Melanocyte of skin (primary cell): ENCODE data around the gene TEX51.

DNA sequence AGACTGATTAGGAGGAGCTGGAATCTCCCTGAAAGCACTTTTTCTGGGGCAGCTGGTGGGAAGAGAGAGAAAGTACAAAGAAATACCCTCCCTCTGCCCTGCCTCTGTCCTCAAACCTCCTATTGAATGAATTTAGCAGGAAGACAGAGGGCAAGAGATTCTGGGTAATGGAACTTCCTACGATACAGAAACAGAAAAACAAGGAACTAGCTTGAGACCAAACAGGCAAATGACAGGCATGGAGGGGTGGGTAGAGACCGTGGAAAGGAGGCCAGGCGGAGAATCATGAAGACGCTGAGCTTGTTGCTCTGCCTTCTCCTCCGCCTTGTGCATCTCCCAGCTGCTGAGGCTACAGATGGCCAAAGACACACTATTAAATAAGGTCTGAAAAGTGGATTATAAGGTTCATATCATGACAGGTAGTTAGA, 408.3 kb upstream of the GYPC start:
- CAGE, long polyA plus RNA, 2 experiments = no peak in any of the 2 experiments

DNA sequence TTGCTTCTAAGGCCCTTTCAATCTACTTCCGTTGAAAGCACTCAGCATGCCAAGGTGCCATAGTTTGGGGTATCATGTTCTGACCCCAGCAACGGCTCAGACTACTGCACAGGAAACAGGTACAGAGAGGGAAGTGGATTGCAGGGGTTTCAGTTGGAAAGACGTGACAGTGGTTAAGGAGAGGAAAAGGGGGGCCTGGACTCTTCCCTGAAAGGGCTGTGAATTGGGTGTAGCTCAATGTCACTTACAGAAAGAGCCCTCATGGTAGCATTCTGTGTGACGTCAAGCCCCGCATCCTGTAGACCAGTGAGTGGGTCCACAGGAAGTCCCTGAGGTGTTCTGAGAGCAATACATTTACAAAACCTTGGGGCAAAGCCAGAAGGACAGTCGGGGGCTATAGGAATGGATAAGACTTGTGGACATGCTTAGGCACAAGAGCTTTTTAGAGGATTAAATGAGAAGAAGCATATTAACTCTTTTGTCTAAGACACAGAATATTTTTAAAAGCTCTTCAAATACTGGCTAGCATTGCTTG, 121.4 kb upstream of the GYPC start:
- CAGE, long polyA plus RNA, 2 experiments = no peak in any of the 2 experiments

- CAGE, long polyA plus RNA, 2 experiments = no peak in any of the 2 experiments
Measured at GRCh38 chr2:126665808-126666200, 9.8 kb downstream of the GYPC start.

DNA sequence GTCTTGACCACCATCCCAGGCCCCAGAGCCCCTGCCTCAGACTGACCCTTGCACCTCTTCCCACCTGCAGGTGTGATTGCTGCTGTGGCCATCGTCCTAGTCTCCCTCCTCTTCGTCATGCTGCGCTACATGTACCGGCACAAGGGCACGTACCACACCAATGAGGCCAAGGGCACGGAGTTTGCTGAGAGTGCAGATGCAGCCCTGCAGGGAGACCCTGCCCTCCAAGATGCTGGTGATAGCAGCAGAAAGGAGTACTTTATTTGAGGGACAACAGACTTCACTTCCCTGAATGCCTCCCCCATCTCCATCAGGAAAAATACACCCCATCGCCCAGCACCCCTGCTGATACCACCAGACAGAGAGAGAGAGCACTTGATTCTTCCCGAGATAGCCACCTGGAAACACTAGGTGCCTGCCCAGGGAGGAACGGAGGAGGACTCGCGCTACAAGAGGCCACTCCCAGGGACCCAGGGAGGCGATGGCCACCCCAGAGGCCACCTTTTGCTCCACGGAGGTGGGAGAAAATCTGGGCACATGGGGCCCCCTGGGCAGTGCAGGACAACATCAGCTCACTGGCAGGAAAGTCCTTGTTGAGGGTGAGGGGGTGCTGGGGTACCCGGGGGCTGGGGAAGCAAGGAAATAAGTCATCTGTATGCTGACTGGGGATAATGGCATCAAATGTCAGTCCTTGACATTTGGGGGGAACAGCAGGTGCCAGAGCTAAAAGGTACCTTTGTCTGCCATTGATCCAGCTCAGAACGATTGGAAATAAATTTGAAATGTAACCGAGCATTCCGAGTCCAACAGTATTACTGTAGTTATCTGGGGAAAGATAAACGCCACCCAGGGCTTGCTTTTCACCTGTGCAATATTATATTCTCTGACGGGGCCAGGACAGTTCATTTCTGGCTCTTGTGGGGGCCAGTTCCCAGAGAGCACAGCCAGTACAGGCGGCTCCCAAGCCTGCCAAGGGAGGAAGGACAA, 40.2 kb downstream of the GYPC start:
- CAGE, long polyA plus RNA, 2 experiments = start-site peak on the plus strand in 1 of 2 experiments, centred at position 618 of the sequence, 97 to 229 reads per replicate

DNA sequence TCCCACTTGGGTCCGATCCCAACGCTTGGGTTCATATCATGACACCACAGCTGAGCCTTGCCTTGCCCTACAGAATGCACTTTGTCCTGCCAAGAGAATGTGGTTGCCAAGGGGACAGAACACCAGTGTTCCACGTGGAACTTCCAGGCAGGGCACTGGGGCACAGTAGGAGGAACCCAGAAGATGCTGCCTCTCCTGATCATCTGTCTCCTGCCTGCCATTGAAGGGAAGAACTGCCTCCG, at the start of gene TEX51:
Gene TEX51, plus strand, starts transcription at position 155 of the 242 bp plus-strand sequence.
- CAGE, long polyA plus RNA, 2 experiments = no peak in any of the 2 experiments

- CAGE, long polyA plus RNA, 2 experiments = no peak in any of the 2 experiments
Measured at GRCh38 chr2:127050410-127050643, 56.6 kb downstream of the BIN1 start.

GRCh38 chr2:127052165-127052733, 54.7 kb downstream of the BIN1 start:
- CAGE, long polyA plus RNA, 2 experiments = no peak in any of the 2 experiments

- CAGE, long polyA plus RNA, 2 experiments = no peak in any of the 2 experiments
Measured at GRCh38 chr2:127070602-127071117, 36.3 kb downstream of the BIN1 start.

DNA sequence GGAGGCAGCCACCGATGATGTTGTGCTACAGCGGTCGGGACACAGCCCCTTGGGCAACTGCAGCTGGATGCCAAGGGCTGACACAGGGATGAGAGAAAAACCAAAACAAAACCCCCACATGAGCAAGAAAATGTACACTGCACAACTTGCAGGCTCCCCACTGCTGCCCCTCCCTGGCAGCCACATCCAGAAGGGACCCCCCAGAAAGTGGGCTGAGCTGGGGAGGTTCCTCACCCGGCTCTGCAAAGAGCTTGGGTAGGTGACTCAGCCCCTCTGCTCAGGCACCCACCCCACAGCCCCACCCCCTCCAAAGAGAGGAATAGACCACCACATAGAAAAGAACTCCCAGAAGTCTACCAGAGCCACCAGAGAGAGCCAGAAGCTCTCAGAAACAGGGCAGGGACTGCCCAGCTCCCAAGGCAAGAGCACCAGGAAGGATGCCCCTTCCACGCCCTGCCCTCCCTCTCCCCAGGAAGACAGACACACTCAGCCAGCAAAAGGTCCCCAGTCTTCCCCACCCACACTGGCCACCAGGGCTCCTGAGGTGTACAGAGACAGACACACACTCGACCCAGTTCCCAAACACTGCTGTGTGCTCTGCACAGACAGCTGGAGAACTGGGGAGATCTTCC, 28.3 kb downstream of the BIN1 start:
- CAGE, long polyA plus RNA, 2 experiments = no peak in any of the 2 experiments

- CAGE, long polyA plus RNA, 2 experiments = no peak in any of the 2 experiments
Measured at GRCh38 chr2:127104817-127105528, 2.0 kb downstream of the BIN1 start.

DNA sequence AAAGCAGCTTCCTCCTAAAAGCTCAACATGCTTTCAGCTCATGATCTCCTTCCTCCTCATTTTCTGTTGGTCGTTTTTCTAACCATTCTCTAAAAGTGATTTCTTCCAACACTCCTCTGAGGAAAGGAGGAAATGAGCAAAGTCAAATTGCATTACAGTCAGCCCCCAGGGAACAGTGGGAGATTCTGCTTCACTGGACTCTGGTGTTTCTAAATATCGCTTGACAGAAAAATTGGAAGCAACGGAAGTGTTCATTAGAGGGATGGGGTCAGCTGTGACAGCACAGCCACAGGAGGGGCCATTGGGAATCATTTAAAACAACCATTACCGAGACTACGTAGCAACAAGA, 2.4 kb upstream of the BIN1 start:
- CAGE, long polyA plus RNA, 2 experiments = no peak in any of the 2 experiments

DNA sequence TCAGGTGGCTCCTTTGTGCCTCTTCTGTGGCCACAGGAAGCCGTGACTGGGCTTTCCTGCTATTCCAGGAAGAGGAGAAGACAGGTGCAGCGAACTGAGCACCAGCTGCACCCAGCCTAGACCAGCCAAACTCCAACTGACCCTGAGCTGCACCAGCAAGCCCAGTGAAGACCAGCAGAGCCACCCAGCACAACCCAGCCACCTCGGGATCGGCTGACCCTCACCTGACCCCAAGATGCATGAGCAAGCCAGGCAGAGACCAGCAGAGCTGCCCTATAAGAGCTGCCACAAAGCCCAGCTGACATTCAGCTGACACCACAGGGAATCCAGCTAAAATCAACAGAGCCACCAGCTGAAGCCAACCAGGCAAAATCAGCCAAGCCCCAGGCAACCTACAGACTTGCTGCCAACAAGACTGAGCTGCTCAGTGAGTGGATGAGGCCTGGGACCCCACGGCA, 54.6 kb downstream of the CYP27C1 start:
- CAGE, long polyA plus RNA, 2 experiments = no peak in any of the 2 experiments

GRCh38 chr2:127174928-127175349, 45.2 kb downstream of the CYP27C1 start:
- CAGE, long polyA plus RNA, 2 experiments = no peak in any of the 2 experiments

DNA sequence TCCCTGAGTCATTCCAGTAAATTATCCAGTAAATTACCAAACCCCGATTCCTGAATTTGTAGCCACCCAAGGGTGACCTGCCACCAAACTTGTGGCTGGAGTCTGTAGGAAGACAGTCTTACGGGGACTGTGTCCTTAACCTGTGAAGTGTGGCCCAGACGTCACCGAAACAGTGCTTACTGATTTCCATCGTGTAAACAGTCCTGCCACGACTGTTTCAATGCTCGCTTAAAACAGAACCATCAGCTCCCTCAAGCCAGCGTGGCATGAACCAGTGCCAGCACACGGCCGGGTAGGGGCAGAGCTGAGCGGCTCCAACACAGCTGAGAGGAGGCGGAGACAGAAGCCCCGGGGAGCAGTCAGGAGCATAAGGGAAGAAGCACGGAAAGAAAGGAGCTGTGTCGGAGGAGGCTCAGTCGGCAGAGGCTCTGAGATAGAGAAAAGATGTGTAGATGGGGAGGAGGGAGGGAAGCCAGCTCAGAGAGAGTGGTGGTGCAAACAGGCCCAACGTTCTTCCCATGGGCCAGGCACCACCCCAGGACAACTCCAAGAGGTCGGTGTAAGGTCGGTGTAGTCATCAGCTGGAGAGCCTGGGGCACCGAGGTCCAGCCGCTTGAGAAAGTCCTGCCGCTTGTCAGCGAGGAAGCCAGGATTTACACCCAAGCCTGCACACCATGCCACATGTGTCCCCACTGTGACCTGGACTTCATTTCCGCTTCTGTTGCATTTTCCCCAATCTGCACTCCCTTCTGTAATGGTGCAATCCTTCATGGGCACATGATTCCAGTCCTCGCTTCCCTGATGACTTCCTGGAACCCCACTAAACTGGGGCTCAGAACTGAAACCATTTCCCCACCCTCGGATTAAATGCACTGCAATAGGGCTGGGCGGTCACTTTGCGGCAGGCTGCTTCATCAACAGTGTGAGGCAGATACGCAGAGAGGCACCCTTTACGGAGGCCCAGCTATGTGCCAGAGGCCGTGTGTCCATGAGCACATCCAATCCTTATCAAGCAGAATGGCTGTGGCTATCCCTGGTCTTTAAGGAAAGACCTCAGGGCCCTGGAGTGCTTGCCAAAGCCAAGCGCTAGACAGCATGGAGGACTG, 43.6 kb downstream of the CYP27C1 start:
- CAGE, long polyA plus RNA, 2 experiments = no peak in any of the 2 experiments

DNA sequence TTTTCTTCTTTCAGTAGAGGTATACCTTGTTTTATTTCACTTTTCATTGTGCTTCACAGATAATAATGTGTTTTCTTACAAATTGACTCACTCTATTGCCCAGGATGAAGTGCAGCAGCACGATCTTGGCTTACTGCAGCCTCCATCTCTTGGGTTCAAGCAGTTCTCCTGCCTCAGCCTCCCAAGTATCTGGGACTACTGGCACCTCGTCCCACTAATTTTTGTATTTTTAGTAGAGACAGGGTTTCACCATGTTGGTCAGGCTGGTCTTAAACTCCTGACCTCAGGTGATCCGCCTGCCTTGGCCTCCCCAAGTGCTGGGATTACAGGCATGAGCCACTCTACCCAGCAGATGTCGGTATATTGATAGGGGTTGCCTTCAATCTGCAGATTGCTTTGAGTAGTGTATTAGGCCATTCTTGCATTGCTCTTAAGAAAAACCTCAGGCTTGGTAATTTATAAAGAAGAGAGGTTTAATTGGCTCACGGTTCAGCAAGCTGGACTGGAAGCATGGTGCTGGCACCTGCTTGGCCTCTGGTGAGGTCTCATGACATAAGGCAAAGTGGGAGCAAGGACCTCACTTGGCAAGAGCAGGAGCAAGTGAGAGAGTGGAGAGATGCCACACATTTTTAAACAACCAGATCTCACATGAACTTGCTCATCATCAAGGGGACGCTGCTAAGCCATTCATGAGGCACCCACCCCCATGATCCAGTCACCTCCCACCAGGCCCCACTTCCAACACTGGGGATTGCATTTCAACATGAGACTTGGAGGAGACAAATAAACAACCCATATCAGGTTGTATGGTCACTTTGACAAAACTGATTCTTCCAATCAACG, 5.1 kb downstream of the MAP3K2 start:
- CAGE, long polyA plus RNA, 2 experiments = no peak in any of the 2 experiments

GRCh38 chr2:127386670-127387080, 1.1 kb downstream of the MAP3K2 start:
- CAGE, long polyA plus RNA, 2 experiments = no peak in any of the 2 experiments

DNA sequence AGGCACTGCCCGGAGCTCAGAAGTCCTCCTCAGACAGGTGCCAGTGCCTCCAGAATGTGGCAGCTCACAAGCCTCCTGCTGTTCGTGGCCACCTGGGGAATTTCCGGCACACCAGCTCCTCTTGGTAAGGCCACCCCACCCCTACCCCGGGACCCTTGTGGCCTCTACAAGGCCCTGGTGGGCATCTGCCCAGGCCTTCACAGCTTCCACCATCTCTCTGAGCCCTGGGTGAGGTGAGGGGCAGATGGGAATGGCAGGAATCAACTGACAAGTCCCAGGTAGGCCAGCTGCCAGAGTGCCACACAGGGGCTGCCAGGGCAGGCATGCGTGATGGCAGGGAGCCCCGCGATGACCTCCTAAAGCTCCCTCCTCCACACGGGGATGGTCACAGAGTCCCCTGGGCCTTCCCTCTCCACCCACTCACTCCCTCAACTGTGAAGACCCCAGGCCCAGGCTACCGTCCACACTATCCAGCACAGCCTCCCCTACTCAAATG, 1.7 kb downstream of the PROC start:
- CAGE, long polyA plus RNA, 2 experiments = no peak in any of the 2 experiments

DNA sequence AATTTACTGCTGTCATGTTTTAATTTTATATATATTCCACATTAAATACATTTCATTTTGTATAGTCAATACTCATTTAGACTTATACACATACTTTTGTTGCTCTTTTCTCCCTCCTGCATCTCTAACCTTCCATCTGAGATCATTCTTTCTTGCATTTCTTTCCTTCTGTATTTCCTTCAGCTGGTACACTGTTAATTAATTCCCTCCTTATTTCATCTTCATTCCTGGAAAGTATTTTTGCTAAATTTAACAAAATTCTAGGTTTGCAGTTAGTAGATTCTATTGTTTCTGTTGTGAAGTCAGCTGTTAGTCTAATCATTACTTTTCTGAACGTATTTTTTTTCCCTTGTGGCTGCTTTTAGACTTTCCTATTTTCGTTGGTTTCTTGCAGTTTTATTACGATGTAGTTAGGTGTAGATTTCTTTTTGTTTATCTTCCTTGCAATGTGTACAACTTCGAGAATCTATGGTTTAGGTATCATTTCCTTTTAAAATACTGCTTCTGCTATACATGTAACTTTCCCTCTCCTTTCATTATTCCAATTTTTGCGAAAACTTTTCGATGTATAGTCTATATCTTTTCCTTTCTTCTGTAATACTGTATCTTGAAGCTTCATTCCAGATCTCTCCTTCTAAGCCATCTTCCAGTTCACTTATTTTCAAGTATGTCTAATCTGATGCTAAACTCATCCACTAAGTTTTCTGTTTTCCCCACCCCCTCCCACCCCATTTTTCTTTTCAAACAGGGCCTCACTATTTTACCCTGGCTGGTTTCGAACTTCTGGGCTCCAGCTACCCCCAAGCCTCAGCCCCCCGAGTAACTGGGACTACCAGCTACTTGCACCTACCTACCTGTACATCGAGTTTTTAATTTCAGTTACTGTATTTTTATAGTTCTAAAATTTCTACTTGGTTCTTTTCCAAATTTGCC, 25.0 kb downstream of the IWS1 start:
- CAGE, long polyA plus RNA, 2 experiments = no peak in any of the 2 experiments

DNA sequence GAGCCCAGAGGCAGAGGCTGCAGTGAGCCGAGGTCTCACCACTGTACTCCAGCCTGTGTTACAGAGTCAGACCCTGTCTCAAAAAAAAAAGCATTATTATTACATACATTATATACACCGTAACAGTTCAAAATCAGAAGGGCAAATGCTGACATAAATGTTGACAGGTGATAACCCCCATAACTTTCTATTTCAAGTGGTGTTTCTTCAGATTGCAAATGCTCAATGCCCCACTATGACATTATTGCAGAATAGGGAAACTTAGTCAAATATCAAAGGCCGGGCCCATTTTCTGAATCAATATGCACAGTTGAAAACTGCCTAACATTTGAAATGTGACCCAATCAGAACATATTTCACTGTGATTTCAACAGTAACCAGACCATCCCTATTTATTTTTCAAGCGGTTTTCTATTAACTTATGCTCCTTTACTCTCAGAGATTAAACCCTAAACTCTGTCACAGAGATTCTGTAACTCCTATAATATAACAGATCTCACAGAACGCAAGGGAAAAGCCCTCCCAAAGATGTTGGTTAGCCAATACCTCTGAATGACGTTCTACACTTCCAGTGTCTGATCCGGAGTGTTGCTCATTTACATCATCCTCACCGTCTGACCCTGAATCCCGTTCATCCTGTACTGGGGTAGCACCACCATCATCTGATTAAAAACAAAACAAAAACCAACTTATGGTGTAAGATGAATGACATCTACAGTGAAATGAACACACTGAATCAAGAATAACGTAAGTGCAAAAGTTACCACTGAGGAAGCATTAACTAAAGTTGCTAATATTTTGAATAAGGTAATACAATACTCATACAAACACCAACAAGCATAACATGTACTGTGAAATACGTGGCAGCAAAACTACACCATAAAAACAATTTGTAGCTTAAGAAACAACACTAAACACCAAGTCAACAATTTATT, 2.9 kb downstream of the IWS1 start:
- CAGE, long polyA plus RNA, 2 experiments = no peak in any of the 2 experiments

GRCh38 chr2:127536819-127537173, 1.3 kb downstream of the MYO7B start:
- CAGE, long polyA plus RNA, 2 experiments = no peak in any of the 2 experiments